Neutrophil (primary cell): ENCODE data around the gene RTCB.

GRCh38 chr22:31081861-31082995 is 1.1 kb downstream of the SMTN start:
- PRO-cap: no peak

DNA sequence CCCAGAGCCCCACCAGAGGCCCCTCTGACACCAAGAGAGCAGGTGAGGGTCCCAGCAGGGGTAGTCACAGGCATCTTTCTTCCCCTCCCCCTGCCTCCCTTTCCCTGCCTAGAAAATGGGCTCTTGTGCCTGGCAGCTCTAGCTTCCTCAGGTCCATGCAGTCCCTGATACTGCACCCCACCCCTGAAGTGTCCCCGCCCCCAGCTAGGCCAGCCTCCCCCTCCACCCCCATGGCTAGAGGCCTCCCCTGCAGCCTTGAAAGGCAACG is 9.0 kb downstream of the SMTN start:
- PRO-cap: no peak

GRCh38 chr22:31490354-31490887 is 779 bp upstream of the EIF4ENIF1 start:
- PRO-cap: bidirectional peak, plus-strand start at chr22:31490723, minus-strand start at chr22:31490640

- PRO-cap: no peak
Measured at GRCh38 chr22:31497128-31497835, 946 bp downstream of the SFI1 start.

DNA sequence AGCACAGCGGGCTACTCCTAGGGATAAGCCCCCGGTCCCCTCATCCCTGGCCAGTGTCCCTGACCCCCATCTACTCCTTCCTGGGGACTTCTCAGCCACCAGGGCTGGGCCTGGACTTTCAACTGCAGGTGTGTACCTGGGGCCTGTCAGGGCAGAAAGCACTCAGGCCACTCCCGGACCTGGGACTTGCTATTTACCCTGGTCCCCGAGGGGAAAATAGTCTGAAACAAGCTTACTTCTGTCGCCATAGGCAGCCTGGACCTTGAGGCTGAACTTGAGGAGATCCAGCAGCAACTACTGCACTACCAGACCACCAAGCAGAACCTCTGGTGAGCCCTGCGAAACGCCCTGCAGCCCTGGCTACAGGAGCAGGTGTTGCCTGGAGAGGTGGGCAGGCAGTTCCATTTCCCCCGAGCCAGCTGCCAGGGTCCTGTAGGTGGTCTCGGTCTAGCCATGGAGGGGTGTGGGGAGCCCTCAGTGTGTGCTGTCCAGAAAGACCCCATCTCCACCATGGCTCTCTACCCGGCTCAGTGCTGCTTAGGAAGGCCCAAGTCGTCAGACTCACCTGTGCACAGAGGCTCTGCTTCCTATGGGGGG is 45.2 kb downstream of the PISD start:
- PRO-cap: no peak

DNA sequence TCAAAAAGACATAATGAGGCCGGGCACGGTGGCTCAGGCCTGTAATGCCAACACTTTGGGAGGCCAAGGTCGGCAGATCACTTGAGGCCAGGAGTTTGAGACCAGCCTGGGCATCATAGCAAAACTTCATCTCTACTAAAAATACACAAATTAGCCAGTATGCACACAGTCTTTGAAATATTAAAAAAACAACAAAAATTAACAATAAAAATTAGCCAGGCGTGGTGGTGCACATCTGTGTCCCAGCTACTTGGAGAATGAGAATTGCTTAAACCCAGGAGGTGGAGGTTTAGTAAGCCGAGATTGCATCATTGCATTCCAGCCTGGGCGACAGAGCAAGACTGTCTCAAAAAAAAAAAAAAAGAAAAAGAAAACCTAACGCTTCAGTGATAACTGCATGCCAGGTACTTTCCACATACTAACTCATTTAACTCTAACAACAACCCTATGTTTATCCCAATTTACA is 11.8 kb downstream of the PISD start:
- PRO-cap: no peak

- PRO-cap: no peak
Measured at GRCh38 chr22:31714796-31715908, 34.8 kb downstream of the PRR14L start.

DNA sequence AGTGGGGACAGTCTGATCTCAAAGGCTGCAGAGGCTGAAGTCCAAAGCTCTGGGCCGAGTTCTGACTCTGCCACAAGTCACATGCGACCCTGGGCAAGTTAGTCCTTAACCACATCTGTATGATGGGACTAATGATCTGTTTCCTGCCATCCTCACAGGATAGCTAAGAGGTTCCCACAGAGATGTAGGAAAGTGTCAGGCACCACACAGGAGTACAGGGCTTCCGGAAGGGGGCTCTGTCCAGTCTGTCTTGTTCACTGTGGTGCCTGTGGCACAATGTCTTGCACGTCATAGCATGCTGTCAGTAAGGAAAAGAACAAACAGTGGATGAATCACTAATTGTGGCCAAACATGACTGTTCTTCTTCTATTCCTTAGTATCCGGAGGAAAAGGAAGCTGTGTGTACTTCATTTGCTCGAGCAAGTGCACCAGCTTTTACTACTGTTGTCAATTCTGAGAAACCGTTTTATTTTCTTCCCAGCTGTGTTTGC is 73.5 kb upstream of the YWHAH start:
- PRO-cap: no peak

GRCh38 chr22:31970460-31971226 is 26.3 kb downstream of the YWHAH start:
- PRO-cap: no peak

DNA sequence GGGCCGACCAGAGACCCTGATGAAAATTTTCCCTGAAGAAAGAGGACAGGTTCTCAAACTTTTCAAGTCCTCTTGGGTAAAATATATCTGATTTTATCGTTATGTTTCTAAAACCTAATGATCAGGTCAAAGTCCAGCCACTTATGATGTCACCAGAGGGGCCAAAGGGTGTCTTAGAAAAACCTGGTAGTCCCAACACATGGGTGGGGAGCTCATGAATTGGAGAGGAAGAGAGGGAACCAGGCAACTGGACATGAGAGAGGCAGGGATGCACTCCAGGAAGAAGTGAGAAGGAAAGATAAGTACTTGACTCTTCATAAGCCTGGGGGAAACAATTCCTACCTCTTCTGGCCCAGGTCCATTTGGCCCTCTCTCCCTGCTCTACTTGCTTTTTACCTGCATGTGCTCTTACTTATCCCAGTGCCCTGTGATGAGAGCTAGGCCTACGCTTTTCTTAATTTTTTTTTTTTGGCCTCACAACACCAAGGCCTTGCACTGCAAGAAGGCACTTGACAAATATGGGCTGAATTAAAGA is 9.3 kb downstream of the SLC5A1 start:
- PRO-cap: no peak

- PRO-cap: no peak
Measured at GRCh38 chr22:32206873-32207381, 2.1 kb upstream of the RFPL2 start.

DNA sequence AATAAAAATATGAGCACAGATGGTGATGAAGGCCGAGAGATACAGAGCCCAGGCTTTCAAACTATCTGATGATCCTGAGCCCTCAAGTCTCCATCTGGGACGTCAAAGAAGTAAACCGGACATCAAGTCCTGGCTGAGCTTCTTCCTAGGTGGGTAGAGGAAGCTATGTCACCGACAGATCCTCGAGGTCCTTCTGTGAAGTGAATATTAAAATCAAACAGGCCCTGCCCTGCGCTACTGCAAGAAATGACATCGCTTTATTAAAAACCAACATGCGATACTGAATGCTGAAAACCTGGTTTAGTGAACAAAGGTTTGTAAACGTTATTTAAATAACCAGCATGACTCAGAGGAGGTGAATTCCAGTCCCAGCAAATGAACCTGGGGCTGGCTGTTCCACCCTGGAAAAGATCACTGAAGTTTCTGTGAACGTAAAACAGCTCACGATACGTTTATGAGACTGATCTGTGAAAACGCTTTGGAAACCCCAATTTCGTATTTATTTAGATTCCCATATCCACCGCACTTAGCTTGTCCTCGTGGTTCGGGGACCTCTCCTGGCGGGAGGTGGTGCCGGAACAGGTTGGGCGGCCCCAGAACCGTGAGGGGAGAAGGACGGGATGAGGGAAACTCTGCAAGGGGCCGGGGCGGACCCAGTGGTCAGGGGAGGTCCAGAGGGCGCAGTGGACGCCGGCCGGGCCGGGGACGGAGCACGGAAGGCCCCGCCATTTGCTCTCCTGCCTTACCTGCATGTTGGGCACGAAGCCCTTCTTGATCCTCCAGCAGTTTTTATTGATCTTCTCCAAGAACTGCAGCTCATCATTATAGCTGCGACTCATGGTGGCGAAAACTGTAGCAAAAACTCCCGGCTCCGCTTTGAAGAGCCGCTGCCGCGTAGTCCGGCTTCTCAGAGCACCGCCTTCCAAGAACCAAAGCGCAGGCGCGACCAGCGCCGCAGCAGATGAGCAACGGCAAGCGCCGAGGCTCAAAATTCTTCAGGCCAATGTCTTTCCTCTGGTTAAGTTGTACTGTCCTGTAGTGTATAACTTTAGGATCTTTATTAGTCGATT is at the start of gene RTCB:
RTCB (minus strand) TSS at position 930 of the 1,070 bp plus-strand sequence.
- PRO-cap: no peak

DNA sequence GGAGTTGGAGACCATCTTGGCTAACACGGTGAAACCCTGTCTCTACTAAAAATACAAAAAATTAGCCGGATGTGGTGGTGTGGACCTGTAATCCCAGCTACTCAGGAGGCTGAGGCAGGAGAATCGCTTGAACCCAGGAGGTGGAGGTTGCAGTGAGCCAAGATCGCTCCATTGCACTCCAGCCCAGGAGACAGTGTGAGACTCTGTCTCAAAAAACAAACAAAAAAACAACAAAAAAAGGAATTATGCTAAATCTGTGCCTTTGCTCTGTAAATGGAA is 21.6 kb downstream of the FBXO7 start:
- PRO-cap: no peak

GRCh38 chr22:32695337-32695969 is 106.1 kb upstream of the TIMP3 start:
- PRO-cap: no peak

DNA sequence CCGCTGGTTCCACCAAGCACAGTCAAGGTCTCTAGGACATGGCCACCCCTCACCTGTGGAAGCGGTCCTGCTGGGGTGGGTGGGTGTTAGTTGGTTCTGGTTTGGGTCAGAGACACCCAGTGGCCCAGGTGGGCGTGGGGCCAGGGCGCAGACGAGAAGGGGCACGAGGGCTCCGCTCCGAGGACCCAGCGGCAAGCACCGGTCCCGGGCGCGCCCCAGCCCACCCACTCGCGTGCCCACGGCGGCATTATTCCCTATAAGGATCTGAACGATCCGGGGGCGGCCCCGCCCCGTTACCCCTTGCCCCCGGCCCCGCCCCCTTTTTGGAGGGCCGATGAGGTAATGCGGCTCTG is 267 bp upstream of the TIMP3 start:
- PRO-cap: no peak

DNA sequence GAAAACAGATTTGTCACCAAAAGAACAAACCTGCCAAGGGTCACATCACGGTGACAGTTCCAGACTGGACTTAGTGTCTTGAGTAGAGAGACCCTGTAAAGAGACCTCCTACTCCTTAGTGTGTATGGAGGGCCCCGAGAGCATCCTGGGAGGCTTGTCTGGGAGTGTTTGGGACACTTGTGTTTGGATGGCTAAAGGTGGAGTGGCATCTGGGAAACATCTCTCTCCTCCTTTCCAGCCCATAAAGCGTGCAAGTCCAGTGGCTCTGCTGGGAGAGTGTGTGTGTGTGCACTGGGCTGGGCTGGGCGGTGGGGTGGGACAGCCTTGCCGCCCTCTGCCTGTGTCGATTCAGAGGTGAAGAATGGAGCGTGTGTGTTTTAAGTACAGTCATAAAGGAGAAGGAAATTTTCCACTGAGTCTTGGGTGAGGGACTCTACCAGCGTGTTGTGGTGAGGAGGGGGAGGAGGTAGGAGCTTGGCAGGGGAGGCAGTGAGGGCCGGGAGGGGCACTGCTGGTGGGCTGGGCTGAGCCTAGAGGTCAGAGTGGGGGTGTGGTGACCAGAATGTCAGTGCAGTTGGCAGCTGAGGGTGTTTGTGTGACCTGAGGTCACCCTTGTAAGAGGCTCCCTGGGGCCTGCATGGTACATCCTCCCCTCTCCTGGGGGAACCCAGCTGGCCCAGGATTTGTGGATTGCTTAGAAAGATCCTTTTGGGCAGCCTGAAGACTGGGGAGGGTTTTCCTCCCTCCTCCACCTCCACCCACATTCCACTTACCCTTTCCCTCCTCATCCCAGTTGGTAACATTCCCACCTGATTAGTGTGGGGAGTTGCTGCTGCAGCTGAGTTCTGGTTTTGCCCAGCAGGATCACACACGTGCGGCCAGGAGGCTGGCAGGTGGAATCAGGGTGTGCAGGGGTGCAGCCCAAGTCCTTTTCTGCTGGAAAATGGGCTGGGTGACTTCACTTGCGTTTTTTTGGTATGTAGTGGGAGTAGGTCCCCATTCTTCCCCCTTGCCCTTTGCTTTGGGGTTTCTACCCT is 1.7 kb downstream of the TIMP3 start:
- PRO-cap: no peak

- PRO-cap: no peak
Measured at GRCh38 chr22:32818528-32819256, 17.2 kb downstream of the TIMP3 start.

- PRO-cap: no peak
Measured at GRCh38 chr22:32840523-32840969, 39.0 kb downstream of the TIMP3 start.

GRCh38 chr22:32850849-32851538 is 49.5 kb downstream of the TIMP3 start:
- PRO-cap: no peak

DNA sequence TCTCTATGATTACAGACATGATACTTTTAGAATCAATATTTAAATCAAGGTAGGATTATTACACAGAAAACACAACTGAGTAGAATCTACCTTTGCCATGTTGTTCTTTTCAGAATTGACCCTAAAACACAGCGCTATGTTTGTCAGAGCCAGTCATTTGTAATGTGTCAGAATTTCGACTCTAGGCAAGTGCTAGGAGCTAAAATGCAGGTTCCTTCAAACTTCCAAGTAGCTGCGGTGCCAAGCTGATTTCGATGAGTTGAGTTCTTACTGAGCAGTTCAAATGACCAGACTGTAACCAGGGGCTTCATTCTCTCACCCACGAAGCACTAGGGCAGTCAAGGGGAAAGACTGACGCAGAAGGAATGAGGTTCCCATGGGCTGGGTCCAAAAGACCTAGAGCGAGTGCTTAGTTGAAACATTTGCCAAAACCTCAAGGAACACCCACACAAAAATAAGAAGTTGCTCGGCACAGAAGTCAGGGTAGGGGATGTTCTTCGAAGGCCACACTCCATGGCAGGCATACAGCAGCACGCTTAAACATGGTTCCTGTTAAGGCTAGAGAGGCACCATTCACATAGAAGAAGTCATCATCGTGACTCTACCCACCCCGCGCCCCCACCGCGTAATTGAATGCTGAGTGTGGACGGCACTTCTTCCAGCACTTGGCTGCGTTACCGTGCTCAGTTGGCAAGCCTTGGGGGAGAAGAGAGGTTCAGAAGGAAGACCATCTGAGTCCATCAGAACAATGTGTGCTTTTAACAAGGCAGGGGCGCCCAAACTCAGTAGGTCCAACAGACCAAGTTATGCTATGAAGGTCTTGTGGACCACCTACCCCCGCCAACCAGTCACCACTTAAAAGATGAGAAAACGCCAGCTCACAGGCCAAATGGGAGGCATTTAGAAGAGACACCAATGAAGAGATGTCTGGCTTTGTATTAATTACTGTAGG is 52.9 kb downstream of the TIMP3 start:
- PRO-cap: no peak